SUDHL5 (cell line): ENCODE measurements around the genes MT1B and PSME3IP1.

GRCh38 chr16:54929244-54930301 lies 1.1 kb upstream of the IRX5 start:
- PRO-cap = bidirectional peak, plus-strand start at chr16:54929427, minus-strand start at chr16:54929144

- PRO-cap = no peak
These were observed 10.7 kb upstream of the LPCAT2 start for GRCh38 chr16:55498047-55498702.

DNA sequence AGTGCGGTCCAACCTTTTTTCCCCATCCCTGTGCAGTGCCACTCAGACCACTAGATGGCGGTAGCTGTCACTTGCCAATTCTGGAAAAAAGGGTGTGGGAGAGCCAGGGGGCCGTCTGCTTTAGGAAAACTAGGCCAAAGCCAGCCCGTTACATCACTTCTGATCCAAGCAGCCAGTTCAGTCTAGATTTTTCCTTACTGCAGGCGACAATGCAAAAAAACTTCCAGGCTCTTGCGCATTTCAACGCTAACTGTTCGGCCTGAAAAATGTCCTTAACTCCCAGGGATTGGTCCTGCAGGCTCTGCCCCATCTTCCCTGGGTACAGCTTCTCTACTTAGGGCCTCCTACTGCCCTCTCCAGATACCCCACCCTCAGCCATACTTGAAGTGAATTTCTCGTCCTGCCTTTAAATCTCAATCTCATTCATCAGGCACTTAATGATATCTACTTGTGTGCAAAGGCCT lies 69.3 kb upstream of the CES5A start:
- PRO-cap = no peak

DNA sequence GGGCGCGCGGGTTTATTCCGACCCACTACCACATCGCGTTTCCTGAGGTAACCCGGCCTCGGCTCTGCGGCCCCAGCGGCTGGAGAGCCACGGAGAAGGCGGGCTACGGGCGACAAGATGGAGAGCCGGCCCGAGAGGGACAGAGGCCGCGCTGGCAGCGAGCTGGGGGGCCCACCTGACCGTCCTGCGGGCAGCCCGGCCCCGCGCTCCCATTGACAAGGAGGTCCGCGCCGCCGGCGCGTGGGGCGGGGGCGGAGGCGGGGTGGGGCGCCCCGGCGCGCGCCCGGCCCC lies 481 bp upstream of the GNAO1 start:
- PRO-cap = no peak

DNA sequence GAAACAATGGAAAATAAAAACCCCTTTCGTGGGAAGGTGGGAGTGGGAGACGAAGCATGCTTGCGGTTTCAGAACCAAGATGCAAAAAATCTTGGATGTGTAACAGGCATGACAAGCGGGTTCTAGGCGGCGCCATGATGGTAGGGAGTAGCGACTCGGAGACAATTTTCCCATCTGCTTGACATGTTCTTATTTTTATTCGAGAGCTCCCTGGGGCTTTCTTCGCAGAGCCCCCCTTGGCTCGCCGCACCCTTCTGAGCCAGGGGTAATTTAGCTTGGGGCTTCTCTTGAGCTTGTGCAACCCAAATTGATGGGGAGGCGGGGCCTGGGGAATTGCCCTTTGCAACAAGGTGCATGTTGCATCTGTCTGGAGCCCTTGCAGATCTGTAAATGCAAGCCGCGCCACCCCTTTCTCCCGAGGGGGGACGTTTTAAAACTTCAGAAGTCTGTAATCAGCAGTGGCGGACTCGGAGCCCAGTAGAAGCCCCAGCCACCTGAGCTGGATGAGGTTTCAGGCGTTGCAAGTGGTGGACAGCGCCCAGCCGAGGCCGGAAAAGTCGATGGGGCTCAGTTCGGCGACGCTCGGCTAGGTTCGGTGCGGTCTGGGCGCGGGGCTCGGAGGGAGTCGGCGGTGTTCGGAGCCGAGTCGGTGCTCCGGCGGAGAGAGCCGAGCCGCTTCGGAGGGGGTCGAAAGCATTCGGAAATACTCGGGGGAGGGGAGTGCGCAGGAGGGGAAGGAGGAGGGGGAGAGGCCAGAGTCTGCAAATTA lies 2.9 kb downstream of the GNAO1 start:
- PRO-cap = no peak

- PRO-cap = no peak
These were observed 43.5 kb downstream of the GNAO1 start for GRCh38 chr16:56234809-56235165.

DNA sequence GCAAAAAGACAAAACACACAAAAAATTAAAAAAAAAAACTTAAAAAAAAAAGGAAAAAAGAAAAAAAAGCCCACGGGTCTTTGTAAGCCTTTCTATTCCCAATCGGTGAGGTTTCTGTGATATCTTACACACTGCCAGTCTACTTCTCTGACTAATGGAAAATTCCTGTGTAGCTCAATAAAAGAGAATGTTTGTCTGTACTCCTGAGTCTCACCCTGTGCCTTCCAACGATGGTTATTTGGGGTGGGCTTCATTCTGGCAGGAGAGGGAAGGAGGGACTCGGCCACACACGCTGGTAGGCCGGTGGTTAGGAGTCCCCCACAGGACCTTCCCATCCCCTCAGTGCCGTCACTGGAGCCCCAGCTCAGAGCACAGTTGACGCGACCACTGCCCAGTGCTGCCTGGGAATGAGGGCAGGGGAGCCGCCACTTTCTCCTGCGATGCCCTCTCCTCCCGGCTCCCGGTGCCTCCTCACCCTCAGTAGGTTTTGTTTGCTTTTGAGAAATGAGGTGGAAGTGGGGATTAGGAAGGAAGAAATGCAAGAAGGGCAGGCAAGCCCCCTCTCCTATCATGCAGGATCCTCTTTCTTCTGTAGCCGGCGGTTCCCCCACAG lies 68.0 kb downstream of the AMFR start:
- PRO-cap = no peak

DNA sequence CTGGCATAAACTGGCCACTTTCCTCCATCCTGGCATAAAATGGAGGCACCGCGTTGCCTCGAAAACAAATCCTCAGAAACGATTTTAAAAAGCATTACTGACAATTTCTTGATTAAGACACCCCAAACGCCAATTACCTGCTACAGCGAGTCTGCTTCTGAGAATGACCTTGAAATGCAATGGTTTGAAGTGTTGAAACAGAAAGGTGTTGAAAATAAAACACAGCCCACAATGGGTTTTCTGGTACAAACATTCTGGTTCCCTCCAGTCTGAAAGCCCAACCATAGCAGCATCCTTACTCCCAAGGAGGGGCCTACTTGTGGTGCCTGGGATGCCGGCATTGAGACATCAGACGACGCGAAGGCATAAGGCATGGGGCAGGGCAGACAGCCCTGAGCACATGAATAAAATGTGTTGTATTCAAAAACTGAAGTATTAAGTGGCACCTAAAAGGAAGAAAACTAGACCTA lies 941 bp downstream of the NUDT21 start:
- PRO-cap = unidirectional peak, plus-strand start at position 351 of the sequence

DNA sequence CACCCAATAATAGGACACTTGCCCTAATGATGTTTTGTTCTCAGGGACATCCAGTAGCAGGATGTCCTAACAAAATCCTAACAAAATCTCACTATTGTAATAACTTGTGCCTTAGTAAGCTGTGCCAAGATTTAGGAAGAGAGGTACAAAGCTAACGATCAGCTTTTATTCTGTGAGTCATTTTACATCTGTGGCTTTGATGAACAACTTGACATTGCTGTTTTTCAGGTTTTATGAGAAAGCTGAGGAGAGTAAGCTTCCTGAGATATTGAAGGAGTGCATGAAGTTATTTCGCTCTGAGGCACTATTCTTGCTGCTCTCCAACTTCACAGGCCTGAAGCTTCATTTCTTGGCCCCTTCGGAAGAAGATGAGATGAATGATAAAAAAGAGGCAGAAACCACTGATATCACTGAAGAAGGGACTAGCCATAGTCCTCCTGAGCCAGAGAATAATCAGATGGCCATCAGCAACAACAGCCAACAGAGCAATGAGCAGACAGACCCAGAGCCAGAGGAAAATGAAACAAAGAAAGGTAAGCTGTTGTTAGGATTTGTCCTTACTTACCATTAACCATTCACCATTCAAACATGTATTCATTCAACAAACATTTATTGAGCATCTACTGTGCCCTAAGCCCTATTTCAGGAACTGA lies 19.0 kb downstream of the OGFOD1 start:
- PRO-cap = no peak

- PRO-cap = no peak
These were observed 351 bp downstream of the MT1A start for GRCh38 chr16:56638882-56639151.

DNA sequence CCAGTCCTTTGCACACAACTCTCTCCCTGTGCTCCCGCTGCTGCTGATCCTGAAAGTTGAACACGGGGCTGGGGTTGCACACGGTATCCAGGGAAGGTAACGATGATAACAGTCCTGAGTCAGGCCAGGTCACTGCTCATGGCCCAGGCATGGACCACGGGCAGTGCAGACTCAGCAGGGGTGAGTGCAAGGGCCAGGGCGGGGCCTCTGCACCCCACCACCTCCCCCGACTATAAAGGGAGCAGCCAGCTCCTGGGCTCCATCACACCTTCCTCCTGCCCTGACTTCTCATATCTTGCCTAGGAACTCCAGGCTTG lies at the start of gene MT1B:
TSS of gene MT1B (plus strand) at position 262 of the 317 bp plus-strand sequence.
- PRO-cap = no peak

DNA sequence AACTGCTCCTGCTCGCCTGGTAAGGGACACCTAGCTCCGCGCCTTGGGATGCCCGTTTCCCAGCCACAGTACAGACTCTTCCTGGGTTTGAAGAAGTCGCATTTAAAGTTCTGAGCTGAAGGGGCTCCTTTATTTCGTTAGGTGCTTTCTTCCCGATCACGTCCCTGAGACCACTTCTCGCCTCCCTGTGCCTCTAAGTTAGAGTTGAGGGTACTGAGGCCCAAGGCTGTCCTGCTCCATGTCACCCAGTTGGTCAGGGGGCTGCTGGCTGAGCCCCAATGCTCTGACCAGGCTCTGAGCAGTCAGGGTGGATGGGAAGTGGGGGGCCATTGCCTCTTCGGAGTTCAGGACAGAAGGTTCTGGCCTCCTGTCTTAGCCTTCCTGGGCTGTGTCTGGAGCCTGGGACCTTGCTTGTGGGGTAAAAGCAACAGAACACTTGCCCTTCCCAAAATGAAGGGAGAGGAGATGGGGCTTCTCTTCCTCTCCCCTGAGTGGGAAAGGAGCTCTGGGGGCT lies 337 bp downstream of the MT1X start:
- PRO-cap = unidirectional peak, plus-strand start at position 129 of the sequence

- PRO-cap = no peak
These were observed 2.1 kb downstream of the MT1X start for GRCh38 chr16:56684197-56684930.

DNA sequence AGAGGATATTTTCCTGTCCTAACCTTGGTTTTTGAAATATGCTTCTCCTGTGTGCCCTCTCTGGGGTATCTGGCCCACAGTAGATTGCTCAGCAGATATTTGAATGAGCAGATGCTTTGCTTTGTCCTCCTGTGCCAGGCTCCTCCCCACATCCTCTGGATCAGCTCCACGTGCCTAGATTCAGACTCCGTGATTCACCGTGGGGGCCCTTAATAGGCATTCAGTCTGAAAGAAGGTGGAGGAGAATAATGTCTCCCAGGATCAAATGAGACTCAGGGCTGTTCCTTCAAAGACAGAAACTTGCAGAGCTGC lies 16.1 kb upstream of the SLC12A3 start:
- PRO-cap = no peak

DNA sequence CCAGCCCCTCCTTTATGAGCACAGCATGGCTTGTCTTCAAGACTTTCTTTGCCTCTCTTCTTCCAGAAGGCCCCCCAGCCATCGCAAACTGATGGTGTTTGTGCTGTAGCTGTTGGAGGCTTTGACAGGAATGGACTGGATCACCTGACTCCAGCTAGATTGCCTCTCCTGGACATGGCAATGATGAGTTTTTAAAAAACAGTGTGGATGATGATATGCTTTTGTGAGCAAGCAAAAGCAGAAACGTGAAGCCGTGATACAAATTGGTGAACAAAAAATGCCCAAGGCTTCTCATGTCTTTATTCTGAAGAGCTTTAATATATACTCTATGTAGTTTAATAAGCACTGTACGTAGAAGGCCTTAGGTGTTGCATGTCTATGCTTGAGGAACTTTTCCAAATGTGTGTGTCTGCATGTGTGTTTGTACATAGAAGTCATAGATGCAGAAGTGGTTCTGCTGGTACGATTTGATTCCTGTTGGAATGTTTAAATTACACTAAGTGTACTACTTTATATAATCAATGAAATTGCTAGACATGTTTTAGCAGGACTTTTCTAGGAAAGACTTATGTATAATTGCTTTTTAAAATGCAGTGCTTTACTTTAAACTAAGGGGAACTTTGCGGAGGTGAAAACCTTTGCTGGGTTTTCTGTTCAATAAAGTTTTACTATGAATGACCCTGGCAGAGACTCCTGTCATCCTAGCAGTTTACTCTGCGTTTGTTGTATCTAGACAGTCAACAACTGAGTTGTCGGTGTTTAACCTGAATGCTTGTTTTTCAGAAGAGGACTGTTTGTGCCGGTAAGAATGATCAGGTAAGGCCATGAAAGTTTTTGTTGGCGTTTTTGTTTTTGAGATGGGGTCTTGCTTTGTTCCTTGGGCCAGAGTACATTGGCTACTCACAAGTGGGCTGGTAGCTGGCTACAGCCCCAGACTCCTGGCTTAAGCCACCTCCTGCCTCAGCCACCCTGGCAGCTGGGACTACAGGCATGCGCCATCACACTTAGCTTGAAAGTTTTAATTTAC lies 11.6 kb downstream of the HERPUD1 start:
- PRO-cap = no peak

GRCh38 chr16:57016239-57016548 lies 26.8 kb downstream of the NLRC5 start:
- PRO-cap = no peak

- PRO-cap = unidirectional peak, plus-strand start at chr16:57084479
These were observed 8.1 kb upstream of the CPNE2 start for GRCh38 chr16:57084082-57084793.

DNA sequence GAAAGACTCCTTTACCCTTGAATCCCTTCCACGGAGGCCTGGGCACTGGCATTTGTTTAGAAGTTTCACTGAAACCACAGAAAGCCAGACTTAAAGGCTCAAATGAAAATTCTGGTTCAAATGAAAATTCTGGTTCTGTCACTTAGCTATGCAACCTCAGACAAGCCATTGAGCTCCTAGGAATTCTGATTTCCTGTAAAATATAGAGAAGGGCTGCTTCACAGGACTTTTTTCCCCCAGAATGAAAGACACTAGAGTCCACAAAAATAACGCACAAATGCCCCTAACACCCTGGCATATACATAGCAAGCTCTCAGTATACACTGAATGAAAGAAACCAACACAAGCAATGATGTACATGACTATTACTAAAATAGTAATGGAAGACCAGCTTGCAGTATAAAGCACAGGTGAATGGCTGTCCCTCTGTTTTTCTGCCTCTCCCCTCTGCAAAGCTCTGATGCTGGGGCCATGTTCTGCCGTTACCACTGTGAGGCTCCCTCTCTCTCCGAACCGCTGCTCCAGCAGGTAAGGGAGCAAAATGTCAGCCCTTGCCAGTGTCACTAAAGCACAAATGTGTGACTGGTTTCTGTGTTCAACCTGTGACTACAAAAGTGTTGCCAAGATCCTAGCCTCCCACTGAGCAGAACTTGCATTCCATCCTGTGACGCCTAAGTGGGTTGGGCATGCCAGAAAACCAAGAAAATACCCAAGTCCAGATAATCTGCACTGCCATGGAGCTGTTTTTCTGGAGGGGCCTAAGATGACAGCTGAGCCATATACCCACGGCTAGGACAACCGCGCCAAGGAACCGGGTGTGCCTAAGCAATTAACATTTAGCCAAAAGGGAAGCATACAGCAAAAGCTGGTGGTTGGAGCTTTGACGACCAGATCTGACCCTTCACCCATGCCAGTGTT lies 35.3 kb downstream of the PSME3IP1 start:
- PRO-cap = no peak

GRCh38 chr16:57175979-57176647 lies 9.7 kb downstream of the PSME3IP1 start:
- PRO-cap = no peak

DNA sequence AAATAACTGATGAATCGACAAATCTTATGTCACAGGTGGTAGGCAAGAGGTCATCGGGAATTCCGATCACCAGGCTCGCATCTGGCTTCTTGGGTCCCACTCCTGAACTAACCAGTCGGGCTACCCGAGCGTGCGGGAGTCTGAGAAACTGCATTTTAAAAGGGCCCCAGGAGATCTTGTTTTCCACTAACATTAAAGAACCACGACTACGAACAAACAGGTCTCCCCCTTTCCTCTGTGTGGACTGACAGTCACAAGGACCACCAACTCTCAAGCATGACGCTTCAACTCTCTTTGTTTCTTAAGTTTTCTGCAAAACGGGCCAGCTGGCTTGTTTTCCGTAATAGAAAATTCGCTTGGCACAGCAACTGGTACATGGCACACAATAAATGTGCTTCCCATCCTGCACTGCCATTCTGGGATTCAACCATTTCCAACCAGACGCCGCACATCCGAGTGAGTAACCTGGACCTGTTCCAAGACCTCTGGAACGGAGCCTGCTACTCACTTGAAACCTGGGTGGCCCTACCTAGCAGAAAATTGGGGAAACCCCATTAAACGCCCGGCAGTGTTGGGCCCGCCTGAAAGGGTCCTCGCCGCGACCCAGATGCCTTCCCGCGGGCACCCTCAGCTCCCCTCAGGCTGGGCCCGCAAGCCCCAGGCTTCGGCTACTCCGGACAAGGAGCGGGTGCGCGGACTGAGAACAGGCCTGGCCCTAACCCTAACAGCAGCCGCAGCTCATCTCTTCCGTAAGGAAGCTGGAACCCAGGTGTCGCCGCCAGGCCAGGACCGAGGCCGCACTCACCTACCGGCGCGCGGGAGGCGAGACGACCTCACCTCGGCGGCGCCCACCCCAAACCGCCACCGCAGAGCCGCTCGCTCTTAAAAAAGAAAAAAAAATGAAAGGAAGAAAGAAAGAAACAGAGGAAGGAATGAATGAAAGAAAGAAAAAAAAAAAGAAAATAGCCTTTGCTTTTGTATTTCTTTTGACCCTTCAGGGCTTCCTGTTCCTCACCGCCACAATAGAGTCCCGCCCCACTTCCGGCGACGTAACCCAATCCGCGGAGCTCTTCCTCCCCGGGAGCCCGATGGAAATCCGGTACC lies at the start of gene PSME3IP1:
TSS of gene PSME3IP1 (minus strand) at position 1,024 of the 1,104 bp plus-strand sequence.
- PRO-cap = bidirectional peak, plus-strand start outside the sequence, minus-strand start at position 1,024 of the sequence